Peyer's patch (tissue), 4 donors: ENCODE data around the gene LOXHD1.

DNA sequence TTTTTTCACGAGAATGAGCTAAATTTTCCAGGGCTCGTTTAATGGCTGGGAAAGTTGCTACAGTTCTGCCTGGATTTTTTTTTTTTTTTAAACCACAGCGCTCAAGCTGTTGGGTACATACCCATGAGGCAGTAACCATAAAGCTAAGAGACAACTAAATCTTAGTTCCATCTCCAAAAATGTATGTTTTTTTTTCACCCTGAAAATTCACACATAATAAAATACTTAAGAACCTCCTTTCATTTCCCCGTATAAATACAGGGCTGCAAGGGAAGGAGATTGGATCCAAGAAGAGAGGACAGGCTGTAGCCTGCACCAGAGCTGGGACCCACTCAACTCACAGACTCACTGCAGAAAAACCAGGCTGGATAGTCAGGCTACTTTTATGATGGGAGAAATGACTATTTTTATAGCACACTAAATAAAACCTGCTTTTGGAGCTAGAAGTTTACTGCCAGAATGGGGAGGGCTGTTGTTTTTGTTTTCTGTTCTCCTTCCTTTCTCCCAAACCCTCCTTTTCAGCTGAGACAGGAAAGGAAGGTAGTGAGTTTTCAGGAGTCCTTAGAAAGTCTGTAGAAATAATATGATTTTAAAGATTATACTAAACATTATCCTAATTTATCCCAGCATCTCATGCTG, 244.5 kb downstream of the SETBP1 start:
- PRO-cap = no peak
- RAMPAGE, long total RNA, 4 experiments = no peak in any of the 4 experiments

DNA sequence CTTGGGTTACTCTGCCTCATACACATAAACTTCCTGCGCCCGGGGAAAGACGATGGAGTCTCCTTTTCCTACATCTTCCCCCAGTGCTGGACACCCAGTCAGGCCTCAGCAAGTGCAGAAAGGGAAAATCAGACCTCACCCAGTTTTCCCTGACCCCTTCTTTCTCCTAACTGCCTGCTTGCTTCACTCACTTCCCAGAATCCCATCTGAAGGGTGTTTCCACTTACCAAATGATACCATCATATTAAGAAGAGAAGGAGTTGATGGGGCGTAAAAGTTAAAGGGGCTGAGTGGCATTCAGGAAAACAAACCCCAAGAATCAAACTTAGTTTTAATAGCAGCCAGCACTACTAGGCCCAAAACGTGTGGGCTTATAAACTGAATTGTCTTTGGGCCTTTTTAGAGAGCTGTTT, 165.8 kb upstream of the SLC14A2 start:
- PRO-cap = no peak
- RAMPAGE, long total RNA, 4 experiments = no peak in any of the 4 experiments

DNA sequence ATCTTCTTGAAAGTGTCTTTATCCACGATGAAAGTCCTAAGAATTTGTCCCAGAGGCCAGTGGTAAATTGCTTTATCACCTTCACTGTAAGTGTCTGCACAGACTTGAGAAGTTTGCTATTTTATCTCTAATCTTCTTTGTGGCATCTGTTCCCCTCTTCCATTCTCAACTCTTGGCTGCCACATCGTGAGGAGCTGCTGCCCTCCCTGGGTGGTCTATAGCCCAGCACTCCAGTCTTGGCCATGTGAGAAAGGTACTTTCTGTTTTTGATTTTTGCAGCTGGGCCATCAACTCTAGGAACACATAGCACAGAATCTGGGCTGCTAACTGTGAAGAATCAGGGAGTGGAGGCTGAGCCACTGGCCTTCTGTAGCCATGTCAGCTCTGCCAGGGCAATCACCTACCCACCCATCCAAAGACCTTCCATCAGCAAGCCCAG, 45.5 kb downstream of the SLC14A2 start:
- PRO-cap = no peak
- RAMPAGE, long total RNA, 4 experiments = no peak in any of the 4 experiments

- PRO-cap = no peak
- RAMPAGE, long total RNA, 4 experiments = no peak in any of the 4 experiments
Measured at GRCh38 chr18:45688803-45689333, 35.1 kb upstream of the SLC14A1 start.

- PRO-cap = unidirectional peak, plus-strand start at chr18:45775363
- RAMPAGE, long total RNA, 4 experiments = no peak in any of the 4 experiments
Measured at GRCh38 chr18:45775132-45775843, 50.2 kb upstream of the SIGLEC15 start.

DNA sequence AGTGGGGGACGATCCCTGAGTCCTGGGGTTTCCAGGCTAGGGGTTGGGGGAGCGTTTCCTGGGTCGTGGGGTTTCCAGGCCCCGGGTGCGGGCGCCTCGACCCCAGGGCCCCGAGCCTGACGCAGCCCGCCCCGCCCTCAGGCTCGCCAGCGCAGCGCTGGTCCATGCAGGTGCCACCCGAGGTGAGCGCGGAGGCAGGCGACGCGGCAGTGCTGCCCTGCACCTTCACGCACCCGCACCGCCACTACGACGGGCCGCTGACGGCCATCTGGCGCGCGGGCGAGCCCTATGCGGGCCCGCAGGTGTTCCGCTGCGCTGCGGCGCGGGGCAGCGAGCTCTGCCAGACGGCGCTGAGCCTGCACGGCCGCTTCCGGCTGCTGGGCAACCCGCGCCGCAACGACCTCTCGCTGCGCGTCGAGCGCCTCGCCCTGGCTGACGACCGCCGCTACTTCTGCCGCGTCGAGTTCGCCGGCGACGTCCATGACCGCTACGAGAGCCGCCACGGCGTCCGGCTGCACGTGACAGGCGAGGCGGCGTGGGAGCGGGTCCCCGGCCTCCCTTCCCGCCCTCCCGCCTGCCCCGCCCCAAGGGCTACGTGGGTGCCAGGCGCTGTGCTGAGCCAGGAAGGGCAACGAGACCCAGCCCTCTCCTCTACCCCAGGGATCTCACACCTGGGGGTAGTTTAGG, 12.0 kb downstream of the SIGLEC15 start:
- PRO-cap = no peak
- RAMPAGE, long total RNA, 4 experiments = no peak in any of the 4 experiments

- PRO-cap = no peak
- RAMPAGE, long total RNA, 4 experiments = no peak in any of the 4 experiments
Measured at GRCh38 chr18:46060424-46060984, 11.6 kb downstream of the PSTPIP2 start.

DNA sequence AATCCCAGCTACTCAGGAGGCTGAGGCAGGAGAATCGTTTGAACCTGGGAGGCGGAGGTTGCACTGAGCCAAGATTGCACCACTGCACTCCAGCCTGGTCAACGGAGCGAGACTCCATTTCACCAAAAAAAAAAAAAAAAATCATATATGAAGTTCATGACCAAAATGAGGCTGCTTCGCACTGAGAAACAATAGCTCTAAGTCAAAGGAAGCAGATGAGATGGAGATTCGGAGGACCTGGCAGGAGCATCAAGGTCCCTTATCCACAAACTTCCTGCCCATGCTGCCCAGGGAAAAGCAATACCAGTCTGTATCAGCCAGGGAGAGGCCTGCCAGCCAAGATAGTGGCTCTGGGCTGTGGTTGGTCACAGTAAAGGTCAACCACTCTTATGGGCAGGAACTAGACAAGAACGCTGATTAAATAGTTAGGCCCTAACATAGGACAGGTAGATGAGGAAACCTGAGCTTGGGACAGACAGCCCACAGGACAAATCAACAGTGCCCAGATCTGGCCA, 10.8 kb downstream of the PSTPIP2 start:
- PRO-cap = no peak
- RAMPAGE, long total RNA, 4 experiments = no peak in any of the 4 experiments

GRCh38 chr18:46077334-46078097, 5.5 kb upstream of the PSTPIP2 start:
- PRO-cap = no peak
- RAMPAGE, long total RNA, 4 experiments = no peak in any of the 4 experiments

DNA sequence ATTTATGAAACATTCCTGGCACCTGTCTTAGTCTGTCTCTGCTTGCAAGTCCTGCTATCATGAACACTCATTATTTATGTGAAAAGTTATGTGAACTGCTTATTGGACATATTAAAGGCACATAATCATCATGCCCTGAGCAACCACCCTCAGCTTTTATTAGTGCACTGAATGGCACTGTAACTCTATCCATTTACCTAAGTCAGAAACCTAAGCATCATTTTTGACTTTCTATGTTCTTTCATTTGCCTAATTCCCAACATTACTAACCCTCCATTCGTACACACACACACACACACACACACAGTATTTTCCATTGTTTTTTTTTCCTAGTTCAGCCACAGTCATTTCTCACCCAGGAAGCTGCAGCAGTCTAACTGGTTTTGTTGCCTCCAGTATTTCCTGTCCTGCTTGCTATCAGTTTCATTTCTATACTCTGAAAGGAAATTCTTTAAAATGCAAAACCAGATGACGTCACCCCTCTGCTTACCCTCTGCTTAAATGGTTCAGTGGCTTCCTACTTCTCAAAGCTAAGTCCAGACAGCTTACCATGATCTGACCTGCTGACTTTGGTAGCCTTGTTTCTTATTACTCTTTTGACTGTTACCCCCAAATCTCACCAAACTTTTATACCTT, 76.5 kb downstream of the C18orf25 start:
- PRO-cap = bidirectional peak, plus-strand start at position 527 of the sequence, minus-strand start at position 404 of the sequence
- RAMPAGE, long total RNA, 4 experiments = no peak in any of the 4 experiments

GRCh38 chr18:46335398-46336308, 1.8 kb downstream of the RNF165 start:
- PRO-cap = no peak
- RAMPAGE, long total RNA, 4 experiments = no peak in any of the 4 experiments

- PRO-cap = no peak
- RAMPAGE, long total RNA, 4 experiments = no peak in any of the 4 experiments
Measured at GRCh38 chr18:46656989-46657584, at the start of gene LOXHD1. Gene LOXHD1, minus strand, starts transcription at chr18:46657220.

GRCh38 chr18:47149167-47149836, 998 bp downstream of the HDHD2 start:
- PRO-cap = no peak
- RAMPAGE, long total RNA, 4 experiments = no peak in any of the 4 experiments

GRCh38 chr18:47710339-47710730, 220.1 kb downstream of the SMAD2 start:
- PRO-cap = no peak
- RAMPAGE, long total RNA, 4 experiments = no peak in any of the 4 experiments

DNA sequence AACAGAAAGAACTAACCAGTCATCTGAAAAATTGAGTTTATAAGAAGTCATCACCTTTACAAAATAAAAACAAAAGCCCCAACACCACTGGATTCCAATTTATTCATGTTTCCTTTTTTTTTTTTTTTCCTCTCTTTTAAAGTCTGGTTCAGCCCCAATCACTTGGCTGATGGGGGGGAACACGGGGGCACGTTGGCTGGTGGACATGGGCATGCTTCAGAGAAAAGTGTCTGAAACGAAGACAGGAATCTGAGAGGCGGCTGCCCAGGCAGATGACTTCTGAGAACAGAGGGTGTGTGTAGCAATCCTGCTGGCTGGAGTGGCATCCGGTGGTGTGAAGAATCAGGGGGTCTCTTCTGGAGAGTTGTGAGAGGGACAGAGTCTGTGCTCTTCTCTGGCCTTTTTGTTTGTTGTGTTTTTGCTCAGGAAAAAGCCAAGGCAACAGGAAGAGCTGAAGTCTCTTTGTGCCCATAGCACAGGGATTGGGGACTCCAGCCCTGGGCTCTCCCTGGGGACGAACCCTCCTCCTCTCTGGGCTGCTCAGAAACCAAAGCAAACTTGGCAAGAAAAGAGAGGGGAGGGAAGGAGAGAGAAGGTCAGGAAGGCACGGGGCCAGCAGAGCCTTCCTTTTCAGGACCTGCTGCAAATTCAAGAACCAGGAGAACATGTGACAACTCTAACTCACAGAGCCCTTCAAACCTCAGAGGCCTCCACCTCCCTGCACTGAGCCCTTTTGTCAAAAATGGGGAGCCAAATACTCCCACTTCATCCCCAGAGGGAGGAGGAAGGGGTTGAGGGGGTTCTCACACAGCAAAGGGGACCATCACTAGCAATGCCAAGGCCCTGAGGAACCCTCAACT, 97.0 kb upstream of the SMAD2 start:
- PRO-cap = no peak
- RAMPAGE, long total RNA, 4 experiments = no peak in any of the 4 experiments

GRCh38 chr18:48039820-48041167, 109.8 kb upstream of the SMAD2 start:
- PRO-cap = no peak
- RAMPAGE, long total RNA, 4 experiments = start-site peak on the minus strand in 1 of 4 experiments, at chr18:48040748-48040916 at its widest, 64 reads per replicate

DNA sequence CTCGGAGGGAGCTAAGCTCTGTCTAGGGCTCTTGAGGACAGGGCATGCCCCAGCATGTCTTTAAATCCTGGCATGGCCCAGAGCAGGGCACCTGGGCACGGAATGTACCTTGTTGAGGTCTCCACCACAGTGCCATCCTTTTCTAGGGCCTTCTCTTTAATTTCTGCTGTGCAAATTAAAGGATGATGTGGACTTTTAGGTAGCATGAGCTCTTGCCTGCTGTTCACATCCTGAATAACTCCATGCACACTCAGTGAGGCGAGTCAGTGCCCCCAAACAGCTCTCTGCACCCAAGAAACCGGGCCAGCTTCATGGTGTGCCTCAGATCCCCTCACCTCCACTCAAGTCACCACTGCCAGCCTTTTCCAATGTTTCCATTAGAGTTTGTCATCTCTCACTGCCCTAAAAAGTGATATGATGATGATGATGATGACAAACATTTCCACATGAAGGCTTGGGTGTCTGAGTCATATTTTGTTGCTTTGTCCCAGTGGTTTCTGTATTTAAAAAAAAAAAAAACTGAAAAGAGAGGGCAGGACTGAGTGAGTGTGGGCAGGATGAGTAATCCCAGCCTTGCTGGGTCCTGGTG, 78.9 kb downstream of the ZBTB7C start:
- PRO-cap = no peak
- RAMPAGE, long total RNA, 4 experiments = no peak in any of the 4 experiments

DNA sequence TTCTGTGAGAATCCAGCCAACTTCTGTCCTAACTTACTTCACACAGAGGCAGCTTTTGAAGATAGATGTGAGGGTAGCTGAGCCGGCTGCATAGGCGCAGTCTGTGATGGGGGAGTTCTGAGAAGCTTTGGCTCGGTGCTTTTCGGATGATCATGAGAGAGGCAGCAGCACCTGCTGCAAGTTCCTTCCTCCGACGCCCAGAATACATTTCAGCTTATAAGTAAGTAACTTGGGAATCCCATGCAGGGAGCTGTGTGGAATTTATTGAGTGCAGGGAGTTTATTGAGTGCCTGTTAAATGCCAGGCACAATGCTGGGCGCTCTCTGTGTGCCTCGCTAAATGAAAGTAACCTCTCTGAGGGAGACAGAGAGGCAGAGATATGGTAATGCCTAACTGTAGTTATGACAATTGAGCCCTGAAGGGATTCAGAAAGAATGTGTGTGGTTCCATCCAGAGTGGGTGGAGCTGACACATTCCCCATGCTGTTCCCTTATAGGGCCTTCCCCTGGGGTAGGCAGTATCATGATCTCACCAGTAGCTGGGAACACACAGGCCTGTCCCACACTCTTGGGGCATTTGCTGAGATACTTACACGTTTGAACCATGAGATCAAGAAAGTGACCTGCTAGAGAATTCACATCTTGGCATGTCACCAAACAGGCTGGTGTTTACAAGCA, 9.0 kb downstream of the CTIF start:
- PRO-cap = no peak
- RAMPAGE, long total RNA, 4 experiments = no peak in any of the 4 experiments

DNA sequence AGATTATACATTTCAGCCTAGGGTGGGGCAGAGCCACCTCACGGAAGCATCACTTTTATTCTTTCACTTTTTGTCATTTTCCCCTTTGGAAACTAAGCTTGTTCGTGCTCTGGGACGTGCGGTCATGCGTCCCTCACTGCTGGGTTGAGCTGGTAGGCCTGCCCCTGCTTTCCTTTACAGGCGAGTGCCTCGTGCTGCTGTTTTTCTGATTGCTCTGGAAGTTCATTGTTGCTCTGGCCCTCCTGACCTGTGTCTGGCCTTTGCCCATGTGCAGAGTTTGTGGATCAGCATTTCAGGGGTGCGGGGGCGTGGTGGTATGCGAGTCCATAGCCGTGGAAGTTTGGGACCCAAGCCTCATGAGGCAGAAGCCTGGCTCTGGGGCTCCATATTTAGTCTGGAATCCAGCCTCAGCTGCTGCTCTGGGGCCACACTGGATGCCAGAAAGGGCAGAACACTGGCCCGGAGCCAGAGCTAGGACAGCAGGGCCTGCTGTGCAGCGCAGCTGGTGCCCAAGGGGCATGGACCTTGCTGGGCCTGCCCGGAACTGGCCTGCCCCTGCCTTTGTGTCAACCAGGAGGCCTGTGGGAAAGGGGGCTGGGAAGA, 51.1 kb downstream of the CTIF start:
- PRO-cap = no peak
- RAMPAGE, long total RNA, 4 experiments = start-site peak on the plus strand in 1 of 4 experiments, centred at position 286 of the sequence, 6 reads per replicate

DNA sequence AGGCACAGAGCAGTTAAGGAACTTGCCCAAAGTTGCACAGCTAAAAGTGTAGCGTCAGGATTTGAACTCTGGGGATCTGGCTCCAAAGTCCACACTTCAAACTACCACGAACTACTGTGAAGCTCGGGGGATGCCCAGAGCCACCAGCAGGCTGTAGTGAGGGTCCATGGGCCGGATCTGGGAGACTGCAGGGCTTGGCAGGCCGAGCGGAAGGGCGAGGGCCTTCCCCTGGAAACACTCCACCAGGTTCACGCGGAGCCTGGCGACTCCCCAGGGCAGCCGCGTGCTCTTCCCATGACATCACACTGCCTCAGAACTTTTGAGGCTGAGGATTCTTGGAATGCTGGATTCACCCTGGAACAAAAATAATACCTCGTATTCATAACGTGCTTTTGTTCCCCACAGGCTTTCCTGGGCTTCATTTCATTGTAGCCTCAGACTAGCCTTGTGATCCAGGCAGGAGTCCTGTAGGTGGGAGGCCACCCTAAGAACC, 201.0 kb downstream of the SMAD7 start:
- PRO-cap = no peak
- RAMPAGE, long total RNA, 4 experiments = no peak in any of the 4 experiments